A673 (cell line): ENCODE measurements around a stretch of chr1.

DNA sequence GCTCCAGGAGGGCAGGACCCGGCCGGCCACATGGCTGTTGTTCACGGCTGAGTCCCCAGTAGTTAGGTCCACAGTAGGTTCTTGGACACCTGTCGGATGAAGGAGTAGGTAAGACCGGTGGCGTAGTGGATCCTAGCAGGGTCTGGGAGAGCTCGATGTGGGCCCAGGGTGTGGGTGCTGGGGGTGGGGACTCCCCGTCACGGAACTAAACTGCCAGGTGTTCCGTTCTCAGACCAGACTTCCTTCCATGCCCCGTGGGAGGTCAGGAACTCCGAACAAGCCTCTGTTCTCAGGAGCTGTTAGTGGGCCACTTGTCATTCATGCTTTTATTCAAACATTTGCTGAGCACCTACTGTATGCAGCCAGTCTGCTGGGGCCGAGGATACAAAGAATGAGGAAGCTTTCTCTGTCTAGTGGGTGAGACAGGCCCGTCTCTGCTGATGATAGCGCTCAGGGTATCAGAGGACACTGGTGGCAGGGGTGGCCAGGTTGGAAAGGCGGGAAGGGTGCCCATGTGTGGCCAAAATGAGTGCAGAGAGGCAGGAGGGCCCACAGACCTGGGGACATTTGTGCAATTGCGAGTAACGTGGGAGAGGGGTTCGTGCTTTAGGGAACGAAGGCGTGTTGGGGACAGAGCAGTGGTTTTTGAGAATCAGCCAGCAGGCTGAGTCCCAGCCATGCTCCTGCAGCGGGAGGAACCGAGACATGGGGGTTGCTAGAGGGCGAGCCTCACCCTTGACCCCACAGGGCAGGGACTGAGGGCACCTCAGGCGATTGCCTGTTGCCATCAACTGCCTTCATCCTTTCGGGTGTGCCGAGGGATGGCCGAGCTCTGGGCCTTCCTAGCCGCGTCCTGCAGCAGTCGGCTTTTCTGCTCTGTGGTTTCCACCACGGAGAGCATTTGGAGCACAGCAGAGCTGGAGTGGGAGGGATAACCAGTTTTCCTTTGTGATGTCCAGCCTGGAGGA, 13.0 kb downstream of the SPSB1 start:
- PRO-cap = no peak

DNA sequence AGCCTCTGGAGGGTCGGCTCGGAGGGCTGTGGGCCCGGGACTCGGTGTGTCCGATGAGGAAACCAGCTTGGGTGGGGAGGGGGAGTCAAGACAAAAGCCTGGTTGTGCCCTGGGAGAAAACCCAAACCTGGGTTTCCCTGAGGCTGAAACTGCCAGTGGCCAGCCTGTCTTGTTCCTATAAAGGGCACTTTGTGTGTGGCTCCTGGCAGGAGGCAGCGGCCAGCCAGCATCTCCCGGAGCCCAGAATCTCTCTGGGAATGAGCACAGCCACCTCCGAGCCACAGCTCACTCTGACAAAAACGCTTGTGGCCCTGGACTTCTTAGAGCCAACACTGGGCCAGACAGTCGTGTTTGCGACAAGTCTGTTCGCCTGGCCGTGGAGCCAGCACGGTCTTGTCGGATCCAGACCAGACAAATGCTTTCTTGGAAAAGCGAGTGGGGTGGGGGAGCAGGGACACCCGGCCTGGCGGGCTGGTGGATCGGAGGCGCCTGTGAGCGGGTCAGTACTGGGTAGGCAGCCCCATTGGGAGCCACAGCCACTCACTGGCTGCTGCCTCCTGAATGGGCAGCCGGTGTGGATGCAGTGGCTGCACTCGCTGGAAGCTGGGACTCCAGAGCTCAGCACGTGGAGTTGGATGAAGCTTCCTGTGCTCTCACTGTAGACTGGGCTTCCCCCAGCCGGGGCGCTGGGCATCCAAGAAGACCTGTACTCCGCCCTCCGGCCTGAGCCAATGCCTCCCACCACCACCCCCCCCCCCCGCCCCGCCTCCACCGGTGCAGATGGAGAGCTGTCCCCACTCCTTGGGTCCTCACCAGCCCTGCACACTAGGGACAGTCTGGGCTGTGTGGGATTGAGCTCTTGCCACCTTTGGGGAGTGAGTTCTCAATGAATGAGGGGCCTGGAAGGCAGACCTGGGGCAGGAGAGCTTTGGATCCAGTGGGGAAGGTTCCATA, 32.1 kb downstream of the SPSB1 start:
- PRO-cap = no peak

- PRO-cap = no peak
Measured at GRCh38 chr1:9337599-9338355, 45.1 kb downstream of the SPSB1 start.

GRCh38 chr1:9384521-9385336, 92.0 kb downstream of the SPSB1 start:
- PRO-cap = no peak

DNA sequence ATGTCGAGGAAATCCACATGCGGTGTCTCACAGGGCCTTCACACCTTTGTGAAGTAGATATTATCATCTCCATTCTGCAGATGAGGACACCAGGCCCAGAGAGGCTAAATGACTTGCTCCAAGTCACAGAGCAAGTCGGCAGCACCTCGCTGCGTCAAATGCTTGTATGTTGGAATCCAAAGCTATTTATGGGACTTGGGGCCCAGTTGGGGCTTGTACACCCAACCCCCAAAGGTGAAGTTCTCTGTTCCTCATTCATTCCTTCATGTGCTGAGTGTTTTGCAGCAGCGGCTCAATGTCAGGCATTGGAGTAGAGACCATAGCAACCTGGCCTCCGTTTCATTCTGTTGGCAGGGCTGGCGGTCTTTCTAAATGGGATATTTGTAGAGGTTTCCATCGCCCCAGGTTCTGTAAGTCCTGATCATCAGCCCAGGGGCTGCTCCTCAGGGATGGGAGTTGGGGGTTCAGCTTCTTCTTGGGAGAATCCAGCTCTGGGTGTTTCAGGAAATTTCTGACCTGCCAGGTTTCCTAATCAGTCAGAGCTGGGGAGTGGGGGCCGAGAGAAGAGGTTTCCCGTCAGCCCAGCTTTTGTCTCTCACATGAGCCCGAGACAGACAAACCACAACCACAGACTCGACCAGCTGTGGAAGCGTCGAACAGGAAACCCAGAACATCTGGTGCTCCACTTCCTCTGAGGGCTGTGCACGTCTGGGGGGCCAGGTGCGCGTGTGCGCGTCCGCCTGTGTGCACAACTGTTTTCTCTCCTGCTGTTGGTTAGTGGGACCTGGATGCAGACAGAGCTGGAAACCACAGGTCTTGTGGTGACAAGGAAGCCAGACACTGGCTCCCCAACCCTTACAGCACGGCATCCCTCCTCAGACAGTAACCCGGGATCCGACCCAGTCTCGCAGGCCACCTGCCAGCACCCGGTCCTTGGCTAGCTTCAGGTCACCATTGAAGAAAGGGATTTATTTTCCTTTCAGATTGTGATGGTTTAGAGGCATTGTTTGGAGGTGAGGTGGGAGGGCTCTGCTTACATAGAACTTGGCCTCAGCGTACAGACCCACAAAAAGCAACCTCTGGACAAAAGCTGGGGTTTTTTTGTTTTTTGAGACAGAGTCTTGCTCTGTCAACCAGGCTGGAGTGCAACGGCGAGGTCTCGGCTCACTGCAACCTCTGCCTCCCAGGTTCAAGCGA, 113.0 kb upstream of the SLC25A33 start:
- PRO-cap = no peak

- PRO-cap = no peak
Measured at GRCh38 chr1:9435814-9436579, 103.3 kb upstream of the SLC25A33 start.

DNA sequence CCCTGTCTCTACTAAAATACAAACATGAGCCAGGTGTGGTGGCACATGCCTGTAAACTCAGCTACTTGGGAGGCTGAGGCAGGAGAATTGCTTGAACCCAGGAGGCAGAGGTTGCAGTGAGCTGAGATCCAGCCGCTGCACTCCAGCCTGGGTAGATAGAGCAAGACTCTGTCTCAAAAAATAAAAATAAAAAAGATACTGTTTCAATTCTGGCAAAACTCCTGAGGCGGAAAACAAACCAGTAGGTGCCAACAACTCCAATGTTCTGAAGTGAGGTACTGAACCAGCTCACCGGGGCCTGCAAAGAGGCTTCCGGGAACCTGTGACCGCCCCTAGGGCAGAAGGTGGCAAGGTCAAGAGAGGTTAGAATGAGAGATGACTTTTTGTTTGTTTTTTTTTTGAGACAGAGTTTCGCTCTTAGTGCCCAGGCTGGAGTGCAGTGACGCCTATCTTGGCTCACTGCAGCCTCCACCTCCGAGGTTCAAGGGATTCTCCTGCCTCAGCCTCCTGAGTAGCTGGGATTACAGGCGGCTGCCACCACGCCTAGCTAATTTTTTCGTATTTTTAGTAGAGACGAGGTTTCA, 92.1 kb upstream of the SLC25A33 start:
- PRO-cap = no peak

DNA sequence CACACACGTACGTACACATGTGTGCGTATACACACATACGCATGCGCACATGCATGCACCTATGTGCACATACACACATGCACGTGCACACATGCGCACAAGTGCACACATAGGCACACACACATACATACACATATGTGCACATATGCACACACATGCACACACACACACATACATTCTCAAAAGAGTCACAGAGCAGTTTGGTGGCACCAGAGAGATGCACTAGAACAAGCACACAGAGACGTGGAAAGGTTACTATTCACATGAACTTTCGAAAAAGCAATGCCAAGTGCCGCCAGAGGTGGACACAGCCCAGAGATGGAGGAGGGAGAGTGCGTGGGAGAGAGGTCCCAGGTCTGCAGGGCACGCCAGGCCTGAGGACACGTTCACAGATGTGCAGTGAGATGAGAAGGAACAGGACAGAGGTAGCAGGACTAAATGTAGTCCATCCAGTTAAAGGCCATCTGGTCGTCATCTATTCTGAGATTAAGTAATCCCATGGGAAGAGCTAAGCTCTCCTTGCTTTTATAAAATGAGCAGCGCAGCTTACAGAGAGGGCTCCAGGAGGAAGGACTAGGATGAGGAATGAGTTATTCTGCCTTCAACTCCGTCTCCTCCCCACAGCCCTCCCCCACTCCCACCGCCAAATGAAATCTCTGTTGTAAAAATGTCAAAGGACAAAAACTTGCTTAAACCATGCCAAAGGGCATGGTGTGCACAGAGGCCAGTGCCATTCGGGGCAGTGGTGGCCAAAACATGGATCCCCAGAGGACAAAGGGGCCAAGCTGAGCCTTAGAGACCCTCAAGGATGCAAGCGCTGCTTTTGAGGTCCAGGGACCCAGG, 85.5 kb upstream of the SLC25A33 start:
- PRO-cap = no peak

GRCh38 chr1:9455527-9456184, 83.6 kb upstream of the SLC25A33 start:
- PRO-cap = no peak

DNA sequence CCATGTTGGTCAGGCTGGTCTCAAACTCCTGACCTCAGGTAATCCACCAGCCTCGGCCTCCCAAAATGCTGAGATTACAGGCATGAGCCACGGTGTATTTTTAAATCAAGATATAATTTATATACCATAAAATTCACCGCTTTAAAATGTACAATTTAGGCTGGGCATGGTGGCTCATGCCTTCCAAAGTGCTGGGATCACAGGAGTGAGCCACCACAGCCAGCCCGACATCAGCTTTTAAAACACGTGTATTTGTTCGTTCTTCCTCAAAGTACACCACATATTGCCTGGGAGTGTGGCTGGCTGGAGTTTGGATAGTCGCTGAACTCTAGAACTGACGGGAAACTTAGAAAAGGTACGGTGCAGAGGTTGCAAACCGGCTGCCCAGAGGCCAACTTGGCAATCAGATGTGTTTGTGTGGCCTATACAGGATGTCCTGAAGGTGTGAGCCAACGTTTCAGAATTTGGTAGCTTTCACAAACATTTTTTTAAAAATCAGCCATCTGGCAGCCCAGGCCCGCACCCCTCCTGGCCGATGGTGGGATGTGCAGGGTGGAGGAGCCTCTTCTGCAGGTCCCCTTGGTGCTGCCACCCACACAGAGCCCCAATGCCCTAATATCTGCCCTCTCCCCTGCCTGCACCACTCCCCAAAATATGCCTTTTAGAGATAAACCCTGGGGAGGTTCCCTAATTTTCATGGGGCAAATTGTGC, 73.7 kb upstream of the SLC25A33 start:
- PRO-cap = no peak

DNA sequence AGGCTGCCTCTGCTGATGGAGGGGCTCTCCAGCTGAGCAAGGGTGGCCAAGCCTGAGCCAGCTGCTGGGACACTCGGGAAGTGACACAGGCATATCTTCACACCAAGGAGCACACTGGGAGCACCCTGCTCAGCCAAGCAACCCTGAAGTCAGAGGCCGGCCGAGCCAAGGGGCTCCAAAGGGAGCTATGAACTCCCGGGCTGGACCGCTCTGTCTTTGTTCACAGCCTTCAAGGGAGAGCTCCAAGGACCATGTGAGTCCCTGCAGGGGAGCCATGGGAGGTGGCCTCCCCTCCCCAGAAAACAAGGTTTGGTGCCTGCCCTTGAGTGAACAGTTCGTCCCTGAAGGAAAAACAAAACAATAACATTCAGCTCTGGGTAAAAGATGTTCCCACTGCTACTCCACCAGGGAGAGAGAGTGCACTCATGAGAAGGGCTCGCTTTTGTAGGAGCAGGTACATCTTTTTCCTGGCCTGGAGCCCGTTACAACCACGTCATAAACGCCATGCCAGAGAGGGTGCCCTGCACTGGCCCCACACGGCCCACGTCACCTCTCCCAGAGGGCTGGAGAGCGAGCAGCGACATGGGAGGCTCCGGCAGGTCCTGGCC, 56.3 kb upstream of the SLC25A33 start:
- PRO-cap = no peak

DNA sequence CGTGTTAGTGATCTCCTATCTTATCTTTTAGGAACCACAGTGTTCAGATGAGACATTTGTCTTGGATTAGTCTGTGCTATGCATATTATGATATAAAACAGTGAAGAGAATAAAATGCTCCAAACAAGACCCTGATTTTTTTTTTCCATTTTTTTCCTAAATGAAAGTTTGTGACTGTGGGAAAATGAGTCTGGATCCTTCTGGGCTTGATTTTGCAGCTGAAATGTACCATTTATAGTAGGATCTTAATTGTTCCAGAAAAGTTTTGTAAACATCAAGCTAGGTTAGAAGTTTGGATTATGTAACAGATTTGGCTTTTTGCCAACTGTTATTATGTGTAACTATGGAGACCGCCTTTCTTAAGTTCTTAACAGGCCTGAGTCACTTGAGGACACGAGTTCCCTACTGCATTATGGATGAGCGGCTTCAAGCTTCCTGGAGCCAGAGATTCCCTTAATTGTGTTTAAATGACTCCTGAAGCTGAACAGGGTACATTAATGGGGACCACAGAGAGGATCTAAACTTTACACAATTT, 22.1 kb downstream of the SLC25A33 start:
- PRO-cap = unidirectional peak, plus-strand start at position 389 of the sequence; unidirectional peak, plus-strand start at position 463 of the sequence

DNA sequence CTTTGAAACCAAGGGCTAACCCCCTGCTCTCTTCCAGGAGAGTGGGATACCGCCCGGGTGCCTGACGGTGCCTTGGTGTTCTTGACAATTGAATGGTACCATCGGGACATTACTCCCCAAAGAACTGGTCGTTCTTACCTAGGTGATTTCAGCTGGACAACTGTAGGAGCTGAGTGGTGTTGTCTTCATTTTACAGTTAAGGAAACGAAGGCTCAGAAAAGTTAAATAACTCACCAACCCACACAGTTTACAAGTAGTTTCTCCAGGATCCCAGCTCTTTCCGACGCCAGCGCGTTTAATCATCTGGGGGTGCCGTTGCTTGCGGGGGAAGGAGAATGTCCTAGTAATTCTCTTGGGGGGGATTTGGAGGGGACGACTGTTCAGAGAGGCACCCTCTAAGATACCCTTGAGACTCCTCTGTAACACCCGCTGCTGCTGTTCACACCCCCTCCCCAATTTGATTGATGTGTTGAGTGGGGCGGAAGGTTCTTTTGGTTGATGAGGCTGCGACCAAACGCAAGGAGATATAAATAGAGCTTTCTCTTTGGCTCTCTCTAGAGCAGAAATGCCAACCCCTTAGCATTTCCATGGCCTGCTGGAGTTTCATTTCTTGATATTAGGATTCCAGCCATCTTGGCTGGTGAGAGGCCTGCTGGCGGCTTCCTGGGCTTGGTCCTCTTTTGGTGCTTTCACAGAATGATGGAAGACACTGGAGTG, 1.8 kb downstream of the PIK3CD start:
- PRO-cap = no peak

GRCh38 chr1:9872623-9873302, 37.3 kb downstream of the CTNNBIP1 start:
- PRO-cap = no peak

- PRO-cap = bidirectional peak, plus-strand start at chr1:9910725, minus-strand start at chr1:9910255; unidirectional peak, plus-strand start at chr1:9910906; unidirectional peak, plus-strand start at chr1:9910982
Measured at GRCh38 chr1:9910452-9911530, 722 bp upstream of the CTNNBIP1 start.

DNA sequence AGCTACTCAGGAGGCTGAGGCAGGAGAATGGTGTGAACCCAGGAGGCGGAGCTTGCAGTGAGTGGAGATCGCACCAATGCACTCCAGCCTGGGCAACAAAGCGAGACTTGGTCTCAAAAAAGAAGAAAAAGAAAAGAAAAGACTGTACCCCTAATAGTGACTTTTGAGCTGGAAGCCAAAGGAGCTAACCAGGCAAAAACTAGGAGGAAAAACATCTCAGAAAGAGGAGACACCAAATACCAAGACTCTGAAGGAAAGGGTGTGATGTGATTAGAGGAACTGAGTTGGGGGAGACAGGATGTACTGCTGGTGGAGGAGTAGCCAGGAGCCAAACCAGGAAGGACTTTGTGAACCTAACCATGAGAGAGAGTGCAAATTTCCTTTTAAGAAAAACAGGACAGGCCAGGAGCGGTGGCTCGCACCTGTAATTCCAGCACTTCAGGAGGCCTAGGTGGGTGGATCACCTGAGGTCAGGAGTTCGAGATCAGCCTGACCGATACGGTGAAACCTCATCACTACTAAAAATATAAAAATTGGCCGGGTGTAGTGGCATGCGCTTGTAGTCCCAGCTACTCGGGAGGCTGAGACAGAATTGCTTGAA, 4.1 kb upstream of the RBP7 start:
- PRO-cap = no peak

DNA sequence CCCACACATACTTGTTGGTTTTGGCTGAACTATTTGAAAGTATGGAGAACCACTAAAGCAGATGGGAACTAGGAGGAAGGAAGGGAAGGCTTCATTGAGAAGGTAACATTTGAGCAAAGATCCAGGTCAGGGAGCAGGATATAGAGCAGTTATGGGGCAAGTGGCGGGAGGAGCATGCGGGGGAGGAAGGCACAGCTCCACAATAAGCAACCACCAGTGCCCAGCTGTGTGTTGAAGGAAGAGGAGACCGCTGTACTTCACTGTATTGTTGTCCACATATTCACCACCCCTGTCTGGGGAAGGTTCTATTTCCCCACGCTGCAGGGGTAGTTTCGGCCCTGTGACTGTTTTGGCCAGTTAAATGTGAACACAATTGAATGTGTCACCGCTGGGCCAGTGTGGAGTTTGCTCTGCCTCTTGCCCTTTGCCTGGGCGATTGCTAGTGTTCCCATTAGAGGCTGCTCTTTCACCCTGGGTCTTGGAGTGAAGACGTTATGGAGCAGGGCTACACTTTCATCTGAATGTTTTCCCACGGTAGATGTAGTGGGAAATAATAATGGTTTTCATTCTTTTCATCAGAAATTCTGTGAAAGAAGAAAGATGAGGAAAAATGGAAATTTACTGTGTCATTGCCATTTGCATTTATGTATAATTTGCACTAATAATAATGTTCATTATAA, 32.6 kb downstream of the UBE4B start:
- PRO-cap = no peak

DNA sequence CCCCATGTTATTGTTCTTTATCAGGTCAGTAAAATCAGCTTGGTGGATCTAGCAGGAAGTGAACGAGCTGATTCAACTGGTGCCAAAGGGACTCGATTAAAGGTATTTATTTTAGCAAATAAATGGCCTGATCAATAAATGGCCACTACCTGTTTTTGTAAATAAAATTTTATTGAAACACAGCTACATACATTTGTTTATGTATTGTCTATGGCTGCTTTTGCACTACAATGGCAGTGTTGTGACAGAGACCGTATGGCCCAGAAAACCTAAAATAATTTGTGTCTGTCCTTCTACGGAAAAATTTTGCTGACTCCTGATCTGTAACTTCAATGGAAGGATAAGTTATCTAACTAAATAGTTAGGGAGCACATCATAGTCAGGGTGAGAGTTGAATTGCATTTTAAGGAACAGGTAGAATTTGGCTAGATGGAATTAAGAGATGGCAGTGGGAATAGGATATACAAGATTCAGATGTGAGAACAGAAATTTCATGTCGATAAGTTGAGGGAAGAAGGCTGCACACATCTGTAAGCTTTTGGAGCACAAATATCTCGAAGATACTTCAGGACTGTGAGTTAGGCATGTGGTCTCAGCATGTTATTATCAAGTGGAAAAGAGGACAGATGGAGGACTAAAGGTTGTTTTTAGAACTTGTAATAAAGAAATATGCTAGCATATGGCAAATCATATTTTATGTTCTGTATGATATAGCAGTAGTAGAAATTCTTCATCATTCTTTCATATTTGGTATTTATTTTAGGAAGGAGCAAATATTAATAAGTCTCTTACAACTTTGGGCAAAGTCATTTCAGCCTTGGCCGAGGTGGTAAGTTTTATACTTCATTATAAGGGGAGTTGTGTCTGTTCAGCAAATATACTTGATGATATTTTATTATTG, 61.4 kb downstream of the KIF1B start:
- PRO-cap = no peak

DNA sequence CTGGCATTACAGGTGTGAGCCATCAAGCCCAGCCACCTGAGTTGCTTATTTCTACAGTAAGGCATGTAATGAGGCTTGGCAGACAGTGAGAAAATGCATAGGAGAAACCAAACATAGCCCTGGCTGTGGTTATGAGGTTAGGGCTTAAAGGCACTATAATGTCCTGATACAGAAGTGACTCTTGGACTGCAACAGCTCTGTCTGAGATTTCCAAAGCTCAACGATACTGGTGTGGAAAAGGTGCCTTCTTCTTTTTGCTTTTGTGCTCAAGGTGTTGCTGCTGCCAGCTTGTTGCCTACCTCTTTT, 70.1 kb downstream of the KIF1B start:
- PRO-cap = no peak

DNA sequence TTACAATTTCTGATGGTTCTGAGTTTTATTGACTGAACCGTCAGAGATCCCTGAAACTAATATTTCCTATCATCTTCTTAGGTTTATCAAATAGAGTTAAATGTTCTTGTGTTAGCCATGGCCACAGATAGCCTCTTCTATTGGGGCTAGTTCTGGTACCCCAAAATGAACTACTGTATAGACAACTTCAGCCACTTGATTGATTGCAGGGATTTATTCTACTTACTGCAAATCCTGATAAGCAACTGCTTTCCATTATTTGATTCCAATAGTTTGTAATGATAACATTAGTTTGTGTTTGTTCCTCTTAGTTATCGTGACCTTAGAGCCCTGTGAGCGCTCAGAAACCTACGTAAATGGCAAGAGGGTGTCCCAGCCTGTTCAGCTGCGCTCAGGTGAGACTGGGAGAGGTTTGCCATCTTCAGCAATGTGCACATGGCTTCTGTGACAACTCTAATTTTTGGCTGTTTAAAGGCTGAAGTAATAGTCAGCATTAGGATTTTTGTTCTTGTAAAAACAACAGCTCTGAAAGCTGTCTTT, 86.0 kb downstream of the KIF1B start:
- PRO-cap = no peak